Anterior vena cava (tissue), 1 donor: ENCODE results near the genes RANGAP1 and SHISA8.

GRCh38 chr22:41184606-41185063 is 20.5 kb upstream of the L3MBTL2 start:
- PRO-cap, result no peak

DNA sequence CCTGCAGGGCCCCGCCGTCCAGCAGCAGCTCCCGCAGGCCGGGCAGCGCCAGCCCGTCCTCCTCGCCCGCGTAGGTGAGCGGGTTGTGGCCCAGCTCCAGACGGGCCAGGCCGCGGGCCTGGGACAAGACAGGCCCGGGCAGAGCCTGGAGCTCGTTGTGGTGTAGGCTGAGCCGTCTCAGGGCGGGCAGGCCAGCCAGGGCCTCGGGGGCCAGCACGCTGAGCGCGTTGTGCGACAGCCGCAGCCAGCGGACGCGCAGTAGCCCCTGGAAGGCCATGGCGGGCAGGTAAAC is 2.5 kb downstream of the CHADL start:
- PRO-cap, result no peak

- PRO-cap, result no peak
These were observed 5.2 kb downstream of the RANGAP1 start for GRCh38 chr22:41280642-41281334.

DNA sequence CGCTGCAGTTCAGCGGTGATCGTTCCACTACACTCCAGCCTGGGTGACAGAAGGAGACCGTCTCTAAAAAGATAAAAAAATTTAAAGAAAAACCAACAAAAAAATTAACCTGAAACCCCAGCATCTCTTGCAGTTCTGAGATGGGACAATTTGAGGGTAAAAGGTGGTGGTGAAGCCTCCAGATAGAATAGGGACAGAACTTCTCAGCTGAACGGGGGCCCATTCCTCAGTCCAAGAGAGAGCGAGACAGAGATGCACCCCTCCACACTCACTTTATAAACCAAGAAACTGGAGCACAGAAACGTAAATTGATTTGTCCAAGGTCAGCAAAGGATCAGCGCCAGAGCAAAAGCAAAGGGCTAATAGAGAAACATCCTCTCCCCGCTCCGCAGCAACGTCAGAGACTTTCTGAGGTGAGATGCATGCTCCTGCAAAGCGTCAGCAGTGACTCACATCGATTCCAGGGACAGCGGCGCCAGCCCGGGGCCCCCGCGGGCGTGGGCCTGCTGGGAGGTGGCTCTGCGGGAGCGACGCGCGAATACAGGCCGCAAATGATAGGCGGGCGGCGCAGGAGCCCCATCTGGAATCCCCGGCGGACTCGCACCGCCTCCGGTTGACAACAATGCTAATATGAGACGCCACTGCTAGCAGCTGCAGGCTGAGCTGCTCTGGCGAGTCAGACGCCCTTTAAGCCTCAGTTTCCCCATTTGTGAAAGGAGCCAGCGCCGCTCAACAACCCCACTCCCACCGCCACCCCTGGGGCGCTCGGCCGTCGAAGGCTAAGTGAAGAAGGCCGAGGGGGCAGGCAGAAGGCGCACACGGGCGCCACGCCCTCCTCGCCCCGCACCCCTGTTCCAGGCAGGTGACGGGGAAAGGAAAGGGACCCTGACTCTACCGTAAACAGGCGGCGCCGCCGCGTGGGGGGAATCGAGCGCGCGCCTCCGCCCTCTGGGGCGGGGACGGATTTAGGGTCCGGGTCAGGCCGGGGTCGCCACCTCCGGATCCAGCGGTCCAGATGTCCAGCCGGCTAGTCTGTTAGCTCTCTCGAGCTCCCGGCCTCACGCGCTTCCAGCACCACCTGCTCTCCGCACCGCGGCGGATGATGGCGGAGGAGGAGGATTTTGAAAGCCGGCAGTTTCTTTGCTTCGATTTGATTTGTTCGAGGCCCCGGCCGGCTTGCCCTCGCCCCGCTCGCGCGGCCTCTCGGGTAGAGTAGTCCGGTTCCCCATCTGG is at the start of gene RANGAP1:
TSS of gene RANGAP1 (minus strand) at position 1,097 of the 1,233 bp plus-strand sequence.
- PRO-cap, result bidirectional peak, plus-strand start at position 516 of the sequence, minus-strand start at position 399 of the sequence; bidirectional peak, plus-strand start outside the sequence, minus-strand start at position 1,094 of the sequence

DNA sequence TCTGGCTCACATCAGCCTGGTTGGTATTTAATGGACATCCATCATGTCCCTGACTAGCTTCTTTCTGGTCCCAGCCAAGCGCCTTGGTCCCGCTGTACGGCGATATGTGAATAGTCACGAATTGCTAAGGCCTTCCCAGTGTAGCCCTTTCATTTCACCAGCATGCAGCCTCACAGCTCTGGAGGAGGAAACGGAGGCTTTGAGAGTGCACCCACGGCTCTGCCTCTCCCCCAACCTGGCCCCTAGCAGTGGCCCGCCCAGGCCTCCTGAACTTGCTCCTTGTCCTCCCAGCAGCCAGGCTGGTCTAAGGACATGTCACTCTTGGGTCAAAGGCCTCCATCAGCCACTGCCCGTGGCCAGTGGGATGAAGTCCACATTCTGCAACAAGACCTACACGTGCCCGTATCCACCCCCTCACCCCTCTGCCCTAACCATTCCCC is 37.7 kb upstream of the TEF start:
- PRO-cap, result no peak

GRCh38 chr22:41369065-41369627 is 12.6 kb upstream of the TEF start:
- PRO-cap, result no peak

DNA sequence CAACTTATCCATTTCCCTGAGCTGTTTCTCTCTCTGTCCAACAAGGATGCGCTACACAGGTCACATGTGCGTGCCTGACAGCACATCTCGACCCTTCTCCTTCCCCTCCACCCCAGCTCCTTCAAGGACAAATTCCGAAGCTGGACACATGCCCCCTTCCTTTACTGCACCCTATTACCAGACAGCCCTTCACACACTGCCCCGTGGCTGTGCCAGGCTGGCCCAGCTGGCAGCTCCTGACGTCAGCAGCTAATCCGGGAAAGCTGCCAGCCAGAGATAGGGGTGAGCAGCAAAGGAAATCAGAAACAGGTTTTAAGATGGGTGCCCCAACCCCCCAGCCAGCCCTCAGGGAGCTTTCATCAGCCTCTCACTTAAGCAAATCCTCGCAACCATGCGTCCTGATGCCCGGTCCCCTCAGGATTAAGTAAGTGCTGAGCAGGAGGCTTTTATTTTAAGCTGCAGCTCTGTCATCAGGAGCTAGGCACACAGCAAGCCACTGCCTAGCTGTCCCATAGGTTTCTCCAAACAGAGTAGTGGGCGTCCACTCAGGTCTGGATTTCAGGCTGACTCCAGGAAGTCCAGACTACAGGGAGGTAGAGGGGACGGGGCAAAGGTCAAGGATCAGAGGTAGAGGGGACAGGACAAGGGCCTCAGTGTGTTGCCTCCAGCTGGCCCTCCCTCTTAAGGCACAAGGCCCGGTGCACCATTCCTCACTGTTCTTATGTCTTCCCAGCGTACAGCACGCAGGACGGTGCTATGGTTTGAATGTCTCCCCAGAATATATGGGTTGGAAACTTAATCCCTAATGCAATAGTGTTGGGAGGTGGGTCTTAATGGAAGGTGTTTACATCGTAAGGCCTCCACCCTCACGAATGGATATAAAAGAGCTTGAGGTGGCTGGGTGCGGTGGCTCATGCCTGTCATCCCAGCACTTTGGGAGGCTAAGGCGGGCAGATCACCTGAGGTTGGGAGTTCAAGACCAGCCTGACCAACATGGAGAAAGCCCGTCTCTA is 20.5 kb downstream of the TEF start:
- PRO-cap, result no peak

DNA sequence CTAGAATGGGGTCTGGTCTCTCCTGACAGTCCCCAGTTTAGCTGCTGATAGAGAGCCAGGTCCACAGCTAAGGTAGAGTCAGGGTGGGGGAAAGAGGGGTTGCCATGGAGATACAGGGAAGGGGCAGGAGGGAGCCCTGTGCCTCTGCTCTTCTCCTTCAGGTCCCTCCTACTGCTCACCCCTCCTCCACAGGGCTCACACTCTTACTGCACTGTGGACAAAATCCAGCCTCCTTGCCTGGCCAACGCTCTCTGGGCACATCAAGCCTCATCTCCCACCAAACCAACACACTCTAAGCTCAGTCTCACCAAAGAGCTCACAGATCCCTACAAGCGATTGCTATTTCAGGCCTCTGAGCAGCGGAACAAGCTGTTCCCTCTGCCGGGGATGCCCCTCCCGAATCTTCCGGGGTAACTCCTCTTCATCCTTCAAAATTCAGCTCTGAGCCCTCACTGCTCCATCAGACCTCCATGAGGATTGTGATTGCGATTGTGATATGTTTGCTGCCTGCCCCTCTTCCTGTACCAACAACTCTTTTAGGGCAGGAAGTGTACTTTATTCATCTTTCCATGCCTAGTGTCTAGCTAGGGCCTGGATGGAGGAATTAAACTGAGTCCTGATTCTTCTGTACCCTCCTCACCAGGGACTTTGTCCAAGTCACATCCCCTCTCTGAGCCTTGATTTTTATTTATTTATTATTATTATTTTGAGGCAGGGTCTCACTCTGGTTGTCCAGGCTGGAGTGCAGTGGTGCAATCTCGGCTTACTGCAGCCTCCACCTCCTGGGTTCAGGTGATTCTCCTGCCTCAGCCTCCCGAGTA is 29.9 kb downstream of the TEF start:
- PRO-cap, result no peak

GRCh38 chr22:41434396-41435607 is 11.8 kb downstream of the TOB2 start:
- PRO-cap, result no peak

DNA sequence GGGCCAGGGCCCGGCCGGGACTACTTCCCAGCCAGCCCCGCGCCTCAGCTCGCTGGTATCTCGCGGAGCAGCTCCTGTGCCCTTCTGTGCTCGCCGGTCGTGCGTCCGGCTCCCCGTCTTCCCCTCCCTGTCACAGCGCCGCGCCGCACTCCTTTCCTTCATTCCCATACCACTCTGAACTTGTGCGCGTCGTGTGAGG is 192 bp upstream of the TOB2 start:
- PRO-cap, result bidirectional peak, plus-strand start at position 55 of the sequence, minus-strand start outside the sequence

- PRO-cap, result no peak
These were observed 12.4 kb downstream of the POLR3H start for GRCh38 chr22:41531710-41532528.

- PRO-cap, result no peak
These were observed 509 bp downstream of the CCDC134 start for GRCh38 chr22:41800820-41801556.

DNA sequence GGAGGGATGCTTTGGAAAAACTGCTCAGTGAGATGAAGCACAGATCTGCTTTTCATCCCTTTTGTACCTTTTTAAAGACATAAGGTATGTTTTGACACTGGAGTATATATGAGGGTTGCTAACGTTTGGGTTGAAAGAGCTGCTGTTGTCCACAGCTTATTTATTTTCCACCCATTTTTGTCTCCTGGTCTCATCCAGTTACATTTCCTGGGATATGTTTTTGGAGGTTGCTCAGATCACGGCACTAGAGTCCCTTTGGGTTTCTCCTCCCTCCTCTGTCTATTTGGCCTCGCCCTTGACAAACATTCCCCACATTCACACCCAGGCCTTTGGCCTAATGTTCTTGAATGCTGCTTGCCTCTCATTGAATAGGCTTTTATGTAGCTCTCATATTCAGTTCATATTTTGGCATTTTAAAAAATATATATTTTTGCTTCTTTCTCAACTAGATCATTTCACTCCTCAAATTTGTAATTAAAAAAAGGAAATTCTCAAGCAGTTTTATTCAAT is 8.4 kb downstream of the SREBF2 start:
- PRO-cap, result no peak

- PRO-cap, result no peak
These were observed 38.0 kb downstream of the SREBF2 start for GRCh38 chr22:41870821-41871352.

DNA sequence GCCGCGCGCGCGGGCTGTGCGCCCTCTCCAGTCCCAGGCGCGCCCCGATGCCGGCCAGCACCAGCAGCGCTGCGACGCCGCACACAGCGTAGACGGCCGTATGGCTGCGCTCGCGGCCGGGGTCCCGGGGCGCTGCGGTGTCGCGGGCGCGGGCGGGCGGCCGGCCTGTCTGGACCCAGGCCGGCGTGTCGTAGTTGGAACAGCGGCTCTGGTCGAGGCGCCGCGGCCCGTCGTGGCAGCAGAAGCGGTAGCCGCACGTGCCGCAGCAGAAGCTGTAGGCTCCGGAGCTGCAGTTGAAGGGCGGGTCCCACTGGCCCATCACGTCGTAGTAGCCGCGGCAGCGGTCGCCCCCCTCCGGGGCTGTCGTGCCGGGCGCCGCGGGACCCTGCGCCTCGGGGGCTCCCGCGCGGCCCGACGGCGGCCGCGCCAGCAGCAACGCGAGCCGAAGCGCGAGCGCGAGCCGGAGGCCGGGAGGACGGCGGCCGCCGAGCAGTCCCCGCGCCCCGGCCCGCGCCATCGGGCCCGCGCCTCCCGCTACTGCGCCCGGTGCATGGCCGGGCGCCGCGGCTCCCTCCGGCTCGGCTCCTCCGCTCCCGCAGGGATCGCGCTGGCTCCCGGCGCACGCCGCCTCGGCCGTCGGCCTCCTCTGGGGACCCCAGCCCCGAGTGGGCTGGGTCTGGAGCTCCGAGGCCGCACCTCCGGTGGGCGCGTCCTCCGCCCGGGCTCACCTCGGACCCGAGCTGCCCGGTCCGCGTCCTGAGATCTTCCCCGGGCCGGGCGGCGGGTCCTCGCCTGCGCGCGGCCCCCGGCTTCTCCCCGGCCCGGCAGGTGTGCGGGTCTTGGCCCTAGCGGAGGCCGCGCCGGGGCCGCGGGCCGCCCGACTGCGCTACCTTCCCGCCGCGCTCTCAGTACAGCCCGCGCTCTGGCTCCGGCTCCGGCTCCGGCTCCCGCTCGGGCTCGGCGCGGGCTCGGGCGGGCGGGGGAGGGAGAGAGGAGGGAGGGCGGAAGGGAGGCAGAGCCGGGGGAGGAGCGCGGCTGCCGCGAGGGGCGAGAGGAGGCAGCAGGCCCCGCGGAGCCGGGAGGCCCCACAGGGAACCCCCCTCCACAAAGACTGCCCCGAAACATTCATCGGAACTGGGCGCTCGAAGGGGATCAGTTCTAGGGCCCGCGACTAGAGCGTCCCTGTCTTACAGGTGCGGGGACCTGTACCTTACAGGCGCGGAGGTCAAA is at the start of gene SHISA8:
TSS of gene SHISA8 (minus strand) at position 924 of the 1,230 bp plus-strand sequence.
- PRO-cap, result bidirectional peak, plus-strand start at position 1,015 of the sequence, minus-strand start at position 959 of the sequence

- PRO-cap, result no peak
These were observed 5.2 kb upstream of the TNFRSF13C start for GRCh38 chr22:41931527-41932512.

DNA sequence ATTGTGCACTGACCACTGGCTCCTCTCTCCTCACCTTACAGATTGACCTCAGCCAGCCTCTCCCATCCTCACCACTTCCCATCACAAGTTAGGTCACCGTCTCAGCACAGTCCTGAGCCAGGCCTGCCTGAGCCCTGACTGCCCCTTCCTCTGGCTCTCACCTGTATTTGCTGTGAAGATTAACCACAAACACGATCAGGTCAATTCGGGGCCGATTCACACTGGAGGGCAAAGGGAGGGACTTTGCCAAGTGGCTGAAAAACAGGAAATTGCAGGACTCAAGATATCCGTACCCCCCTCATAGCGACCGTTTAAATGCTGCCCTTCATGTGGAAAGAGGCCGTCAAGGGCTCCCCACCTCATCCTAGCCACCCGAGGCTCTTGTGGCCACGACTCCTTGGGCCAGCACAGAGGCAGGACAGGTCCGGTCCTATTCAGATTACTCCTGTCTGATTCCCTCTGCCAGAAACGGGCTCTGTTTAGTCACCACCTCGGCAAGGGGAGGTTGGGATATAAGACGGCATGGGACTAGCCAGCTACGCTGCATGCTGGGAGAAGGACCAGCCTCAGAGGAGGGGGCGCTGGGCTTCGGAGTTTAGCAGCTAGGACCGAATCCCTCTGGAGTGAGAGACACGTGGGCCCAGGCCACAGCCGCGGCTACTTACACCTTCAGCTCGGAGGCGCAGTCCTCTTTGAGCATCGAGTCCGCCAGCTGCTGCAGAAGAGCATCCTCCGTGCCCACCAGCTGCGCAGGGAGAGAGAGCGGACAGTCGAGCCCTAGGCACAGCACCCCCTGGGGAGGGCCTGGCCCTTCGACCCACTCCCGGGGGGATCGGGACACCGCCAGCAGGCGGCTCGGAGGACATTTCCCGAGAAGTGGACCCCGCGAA is 955 bp downstream of the CENPM start:
- PRO-cap, result no peak

DNA sequence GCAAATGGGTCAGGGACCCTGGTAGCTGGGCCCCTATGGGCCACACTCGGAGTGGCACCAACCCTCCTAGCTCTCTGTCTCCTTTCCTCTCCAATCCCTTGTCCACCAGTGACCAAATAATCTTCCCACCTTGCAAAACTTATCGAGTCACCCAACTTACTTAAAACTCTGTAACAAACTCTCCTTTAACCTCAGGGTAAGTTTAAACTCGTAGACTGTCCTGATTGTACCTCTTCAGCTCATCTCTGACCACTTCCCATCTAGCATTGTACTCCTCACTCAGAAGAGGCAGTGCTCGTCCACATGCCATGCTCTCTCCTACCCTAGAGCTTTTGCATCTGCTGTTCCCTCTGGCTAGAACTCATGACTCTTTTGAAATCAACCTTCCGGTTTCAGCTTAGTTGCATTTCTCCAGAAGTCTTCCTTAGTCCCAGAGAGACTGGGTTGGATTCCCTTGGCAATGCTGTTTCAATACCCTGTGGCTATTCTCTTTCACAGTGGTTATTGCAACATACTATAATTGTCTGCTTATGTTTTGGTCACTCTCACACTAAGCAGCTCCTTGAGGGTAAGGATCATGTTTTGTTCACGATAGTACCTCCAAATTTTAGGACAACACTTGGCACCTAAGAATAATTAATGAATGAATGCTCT is 14.2 kb downstream of the SEPTIN3 start:
- PRO-cap, result no peak

GRCh38 chr22:42078621-42079008 is 885 bp upstream of the SMDT1 start:
- PRO-cap, result no peak

DNA sequence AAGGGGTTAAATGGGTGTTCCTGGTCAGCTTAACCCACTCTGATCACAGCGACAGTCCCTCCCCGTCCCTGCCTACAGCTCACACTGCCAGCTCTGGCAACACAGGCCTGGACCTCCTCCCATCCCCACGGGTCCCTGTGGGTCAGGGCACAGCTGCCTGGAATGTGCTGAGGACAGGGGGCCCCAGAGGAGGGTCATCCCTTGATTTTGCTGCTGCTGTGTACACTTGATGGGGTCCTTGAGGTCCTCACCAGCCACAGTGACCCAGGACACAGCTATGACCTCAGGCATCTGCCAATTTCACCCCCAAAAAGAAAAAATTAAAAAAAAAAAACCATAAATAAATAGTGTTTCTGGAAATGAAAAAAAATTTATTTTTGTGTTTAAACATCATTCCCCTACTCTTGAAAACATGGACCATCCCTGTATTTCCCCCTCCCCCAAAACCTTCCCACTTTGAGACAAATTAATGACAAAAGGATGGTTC is 29.8 kb upstream of the CYP2D6 start:
- PRO-cap, result no peak